GM12891 (cell line): ENCODE measurements around the gene ENSG00000170846.

DNA sequence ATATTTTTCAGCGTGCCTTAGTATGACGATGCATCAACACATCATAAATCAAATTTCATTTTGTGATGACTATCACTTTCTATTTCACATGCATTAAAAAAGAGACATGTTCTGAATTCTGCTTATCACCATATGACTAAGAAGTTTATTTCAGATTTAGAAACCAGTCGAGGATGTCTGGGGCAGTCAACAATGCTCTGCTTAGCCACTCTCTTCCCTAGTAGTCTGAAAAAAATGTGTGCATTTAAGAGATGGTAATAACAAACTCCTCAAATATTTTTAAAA, 49.3 kb downstream of the STX18 start:
- RRBS, result no CpG with 5 or more reads among the region's 3 CpGs

- RRBS, result no CpG with 5 or more reads among the region's 10 CpGs
Measured at GRCh38 chr4:4502703-4503238, 39.1 kb downstream of the STX18 start.

DNA sequence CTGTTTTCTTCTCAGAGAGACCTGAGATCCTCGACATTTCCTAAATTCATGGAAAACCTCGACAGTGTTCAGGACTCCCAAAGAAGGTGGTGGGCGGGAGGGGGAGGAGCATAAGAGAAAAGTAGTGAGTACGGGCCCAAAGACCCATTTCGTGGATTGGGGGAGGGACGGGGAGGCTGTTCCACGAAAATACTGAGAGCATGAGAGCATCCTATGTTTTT, 5.7 kb upstream of the MSX1 start:
- RRBS, result no CpG with 5 or more reads among the region's 7 CpGs

GRCh38 chr4:4860281-4861133, 1.0 kb downstream of the MSX1 start:
- RRBS, result no CpG with 5 or more reads among the region's 44 CpGs

- RRBS, result no CpG with 5 or more reads among the region's 7 CpGs
Measured at GRCh38 chr4:5665360-5665777, 43.0 kb downstream of the EVC2 start.

GRCh38 chr4:5752449-5752755, 41.4 kb downstream of the EVC start:
- RRBS, result no CpG with 5 or more reads among the region's 9 CpGs

- RRBS, result no CpG with 5 or more reads among the region's 7 CpGs
Measured at GRCh38 chr4:6072277-6072802, 128.0 kb downstream of the JAKMIP1 start.

DNA sequence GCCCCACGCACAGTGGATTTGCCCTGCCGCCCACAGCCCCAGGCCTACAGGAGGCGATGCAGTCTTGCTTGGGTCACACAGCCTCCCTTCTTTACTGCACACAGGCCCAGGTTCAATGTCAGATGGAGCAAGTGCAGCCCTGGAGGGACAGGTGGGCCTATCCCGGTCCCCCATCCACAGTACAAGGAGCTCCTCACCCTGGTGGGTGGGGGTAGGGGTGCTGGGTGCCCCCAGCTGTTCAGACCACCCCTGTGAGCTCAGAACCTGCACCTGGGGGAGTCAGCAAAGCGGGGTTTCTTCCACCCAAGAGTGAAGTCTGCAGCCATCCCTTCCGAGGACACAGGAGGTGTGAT, 87.8 kb downstream of the WFS1 start:
- RRBS, result no CpG with 5 or more reads among the region's 6 CpGs

- RRBS, result 33% methylated on average over 14 of the region's 18 CpGs
Measured at GRCh38 chr4:6390406-6390784, 82.0 kb downstream of the PPP2R2C start.

DNA sequence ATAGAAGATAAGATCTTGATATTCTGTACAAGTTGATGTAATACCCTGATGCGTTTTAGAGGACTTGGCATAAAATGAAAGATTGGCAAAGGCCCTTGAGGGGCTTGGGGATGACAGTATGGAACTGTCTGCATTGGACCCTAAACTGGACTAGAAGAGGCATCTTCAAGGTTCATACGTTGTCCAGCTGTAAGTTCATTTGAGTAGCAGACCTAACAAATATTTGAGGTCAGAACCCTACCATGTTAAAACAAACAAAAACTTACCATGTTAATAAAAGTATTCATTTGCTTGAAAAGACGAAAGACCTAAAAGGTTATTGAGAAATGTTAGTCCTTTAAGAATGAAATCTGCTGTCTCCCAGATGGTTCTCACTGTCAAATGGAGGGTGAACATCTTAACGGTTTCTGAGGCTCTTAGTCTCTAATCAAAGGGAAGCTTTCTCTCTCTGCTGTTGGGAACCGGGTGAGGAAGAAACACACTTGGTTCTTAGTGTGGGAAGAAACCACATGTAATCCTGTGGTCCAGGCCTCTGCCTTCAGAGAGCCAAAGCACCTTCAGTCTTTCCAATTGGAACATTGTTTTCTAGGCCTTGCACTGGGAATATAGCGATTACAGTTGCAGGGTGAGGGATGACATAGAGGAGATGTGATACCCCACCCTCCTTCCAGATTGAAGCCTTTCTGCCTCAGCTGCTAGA, 2.1 kb downstream of the MRFAP1 start:
- RRBS, result no CpG with 5 or more reads among the region's 6 CpGs

DNA sequence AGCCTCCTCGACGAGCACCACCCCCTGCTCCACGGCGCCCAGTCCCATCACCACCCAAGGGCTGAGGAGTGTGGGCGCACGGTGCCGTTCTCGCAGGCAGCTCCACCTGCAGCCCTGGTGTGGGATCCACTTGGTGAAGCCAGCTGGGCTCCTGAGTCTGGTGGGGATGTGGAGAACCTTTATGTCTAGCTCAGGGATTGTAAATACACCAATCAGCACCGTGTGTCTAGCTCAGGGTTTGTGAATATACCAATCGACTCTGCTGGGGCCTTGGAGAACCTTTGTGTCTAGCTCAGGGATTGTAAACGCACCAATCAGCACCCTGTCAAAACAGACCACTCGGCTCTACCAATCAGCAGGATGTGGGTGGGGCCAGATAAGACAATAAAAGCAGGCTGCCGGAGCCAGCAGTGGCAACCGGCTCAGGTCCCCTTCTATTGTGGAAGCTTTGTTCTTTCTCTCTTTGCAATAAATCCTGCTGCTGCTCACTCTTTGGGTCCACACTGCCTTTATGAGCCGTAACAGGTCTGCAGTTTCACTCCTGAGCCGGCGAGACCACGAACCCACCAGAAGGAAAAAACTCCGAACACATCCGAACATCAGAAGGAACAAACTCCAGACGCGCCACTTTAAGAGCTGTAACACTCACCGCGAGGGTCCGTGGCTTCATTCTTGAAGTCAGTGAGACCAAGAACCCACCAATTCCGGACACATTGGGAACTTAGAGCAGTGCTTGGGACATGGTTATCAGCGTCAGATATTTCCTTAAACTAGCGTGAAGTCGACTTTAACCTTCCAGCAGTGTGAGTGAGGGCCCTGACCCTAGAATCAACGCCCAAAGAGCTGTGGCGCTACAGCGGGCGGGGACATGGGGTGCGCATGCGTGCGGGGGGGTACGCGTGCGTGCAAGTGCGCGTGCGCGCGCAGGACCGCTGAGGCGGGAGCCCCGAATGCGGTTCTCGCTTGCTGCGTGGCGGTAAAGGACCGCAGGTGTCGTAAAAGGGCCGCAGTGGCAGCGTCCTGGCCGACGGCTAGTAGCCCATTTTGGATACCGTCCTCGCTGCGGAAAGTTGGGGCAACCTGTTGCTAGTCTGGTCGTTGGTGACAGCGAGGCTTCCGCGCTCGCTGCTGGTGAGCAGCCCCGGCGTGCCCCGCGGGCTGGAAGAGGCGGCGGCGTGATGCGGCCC, at the start of gene ENSG00000170846:
TSS of gene ENSG00000170846 (plus strand) at position 1,041 of the 1,187 bp plus-strand sequence.
- RRBS, result under 1% methylated on average over 7 of the region's 73 CpGs

GRCh38 chr4:6695659-6696261, 2.1 kb downstream of the S100P start:
- RRBS, result no CpG with 5 or more reads among the region's 13 CpGs

DNA sequence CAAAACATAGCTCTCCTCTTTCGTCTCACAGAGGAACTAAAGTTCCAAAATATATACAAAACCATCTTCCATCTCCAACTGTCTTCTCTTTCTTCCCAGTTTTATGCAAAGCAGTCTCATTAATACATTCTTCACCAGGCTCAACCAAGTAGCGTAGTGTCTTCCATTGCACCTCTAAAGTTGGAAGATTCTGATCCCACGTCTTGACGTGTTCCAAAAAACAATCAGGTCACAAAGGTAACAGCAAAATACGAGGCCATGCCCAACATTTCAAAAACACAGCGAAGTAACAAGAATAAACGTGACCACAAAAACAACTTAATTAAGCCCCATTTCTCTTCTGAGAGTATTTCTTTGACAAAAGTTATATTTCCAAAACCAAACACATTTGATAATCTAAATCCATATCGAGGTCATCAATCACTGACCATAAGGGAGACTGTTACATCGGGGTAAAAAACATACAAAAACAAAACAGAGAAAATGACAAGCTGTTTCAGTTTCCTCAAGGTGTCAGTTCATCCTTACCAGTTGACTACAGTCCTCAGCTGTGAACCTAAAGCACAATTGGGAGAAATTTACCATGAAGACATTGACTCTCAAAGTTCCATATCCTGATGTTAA, 1.5 kb downstream of the MRFAP1L1 start:
- RRBS, result no CpG with 5 or more reads among the region's 9 CpGs

- RRBS, result no CpG with 5 or more reads among the region's 17 CpGs
Measured at GRCh38 chr4:6887792-6888430, 21.7 kb upstream of the TBC1D14 start.

GRCh38 chr4:6944144-6945053, 34.8 kb downstream of the TBC1D14 start:
- RRBS, result no CpG with 5 or more reads among the region's 24 CpGs

- RRBS, result no CpG with 5 or more reads among the region's 5 CpGs
Measured at GRCh38 chr4:6987965-6988362, 54.8 kb downstream of the CCDC96 start.

GRCh38 chr4:7003652-7004147, 39.1 kb downstream of the CCDC96 start:
- RRBS, result no CpG with 5 or more reads among the region's 11 CpGs

- RRBS, result 93% methylated on average over 3 of the region's 12 CpGs
Measured at GRCh38 chr4:7044969-7045490, 1.9 kb downstream of the TADA2B start.

DNA sequence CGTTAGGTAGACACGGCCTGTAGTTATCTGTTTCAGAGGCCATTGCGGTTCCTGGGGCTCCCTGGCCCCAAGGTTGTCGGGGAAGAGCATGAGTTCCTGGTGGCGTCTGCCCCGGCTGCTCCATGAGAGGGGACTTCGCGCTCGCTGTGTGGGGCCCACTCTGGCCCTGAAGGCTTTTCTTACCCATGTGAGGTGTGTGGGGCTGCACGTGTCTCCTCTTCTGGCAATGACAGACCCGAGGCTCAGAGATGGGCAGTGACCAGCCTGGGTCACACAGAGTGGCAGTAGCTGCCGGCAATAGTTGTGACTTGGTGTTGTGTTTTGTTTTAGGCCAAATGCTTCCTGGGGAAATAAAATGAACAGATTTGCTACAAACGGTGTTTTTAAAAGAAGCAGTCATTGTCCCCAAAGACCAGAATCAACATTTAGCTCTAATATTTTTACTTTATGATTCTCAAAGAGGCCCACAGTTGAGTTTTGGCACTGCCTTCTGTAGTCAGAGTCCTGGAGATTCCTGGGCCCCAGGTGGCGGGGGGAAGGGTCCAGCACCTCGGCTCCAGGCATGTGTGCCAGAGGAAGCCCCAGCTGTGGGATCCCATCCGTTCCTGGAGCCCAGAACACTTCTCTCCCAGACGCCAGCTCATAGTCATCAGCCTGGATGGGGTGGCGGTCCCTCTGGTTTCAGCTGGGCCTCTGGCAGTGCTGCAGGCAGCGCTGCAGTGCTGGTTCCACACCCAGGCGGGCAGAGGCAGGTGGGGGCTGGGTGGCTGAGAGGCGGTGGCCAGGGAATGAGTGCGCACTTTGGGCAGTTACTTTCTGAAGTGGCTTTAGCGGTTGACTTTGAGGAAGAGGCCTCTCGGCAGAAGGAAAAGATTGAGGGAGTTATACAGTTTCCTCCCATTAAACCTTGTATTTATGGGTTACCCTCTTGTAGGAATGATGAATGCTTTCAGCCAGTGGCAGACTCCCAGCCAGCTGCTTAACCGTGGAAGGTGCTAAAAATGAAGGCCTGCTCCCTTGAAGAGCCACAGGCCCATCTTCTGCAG, 9.5 kb downstream of the TADA2B start:
- RRBS, result no CpG with 5 or more reads among the region's 25 CpGs

- RRBS, result no CpG with 5 or more reads among the region's 24 CpGs
Measured at GRCh38 chr4:7060227-7061352, 7.3 kb downstream of the GRPEL1 start.